T47D (cell line): Measurements from ENCODE around the genes R3HDM1, CXCR4 and HNMT.

- RRBS, result no CpG with 5 or more reads among the region's 17 CpGs
These were observed 62.9 kb downstream of the TMEM163 start for GRCh38 chr2:134655904-134656328.

GRCh38 chr2:134975596-134976305 lies 57.1 kb downstream of the CCNT2 start:
- RRBS, result no CpG with 5 or more reads among the region's 5 CpGs

DNA sequence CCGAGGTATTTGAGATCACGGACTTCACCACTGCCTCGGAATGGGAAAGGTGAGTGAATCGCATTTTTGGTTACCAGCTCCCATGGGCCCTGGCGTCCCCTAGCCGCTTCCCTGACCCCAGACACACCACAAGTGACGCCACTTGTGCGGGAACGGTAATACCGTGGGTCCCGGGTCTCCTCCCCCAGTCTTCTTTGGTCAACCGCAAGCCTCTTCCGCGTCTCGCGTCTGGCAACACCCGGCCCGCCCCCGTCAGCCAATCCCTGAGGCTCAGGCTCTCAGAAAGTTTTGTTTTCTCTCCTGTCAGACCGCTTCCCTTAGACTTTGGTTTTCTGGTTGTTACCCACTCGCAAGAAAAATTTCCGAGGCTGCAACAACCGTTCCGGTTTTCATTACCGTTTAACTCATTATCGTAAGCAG lies 355 bp downstream of the RAB3GAP1 start:
- RRBS, result 2% methylated on average over 7 of the region's 26 CpGs

DNA sequence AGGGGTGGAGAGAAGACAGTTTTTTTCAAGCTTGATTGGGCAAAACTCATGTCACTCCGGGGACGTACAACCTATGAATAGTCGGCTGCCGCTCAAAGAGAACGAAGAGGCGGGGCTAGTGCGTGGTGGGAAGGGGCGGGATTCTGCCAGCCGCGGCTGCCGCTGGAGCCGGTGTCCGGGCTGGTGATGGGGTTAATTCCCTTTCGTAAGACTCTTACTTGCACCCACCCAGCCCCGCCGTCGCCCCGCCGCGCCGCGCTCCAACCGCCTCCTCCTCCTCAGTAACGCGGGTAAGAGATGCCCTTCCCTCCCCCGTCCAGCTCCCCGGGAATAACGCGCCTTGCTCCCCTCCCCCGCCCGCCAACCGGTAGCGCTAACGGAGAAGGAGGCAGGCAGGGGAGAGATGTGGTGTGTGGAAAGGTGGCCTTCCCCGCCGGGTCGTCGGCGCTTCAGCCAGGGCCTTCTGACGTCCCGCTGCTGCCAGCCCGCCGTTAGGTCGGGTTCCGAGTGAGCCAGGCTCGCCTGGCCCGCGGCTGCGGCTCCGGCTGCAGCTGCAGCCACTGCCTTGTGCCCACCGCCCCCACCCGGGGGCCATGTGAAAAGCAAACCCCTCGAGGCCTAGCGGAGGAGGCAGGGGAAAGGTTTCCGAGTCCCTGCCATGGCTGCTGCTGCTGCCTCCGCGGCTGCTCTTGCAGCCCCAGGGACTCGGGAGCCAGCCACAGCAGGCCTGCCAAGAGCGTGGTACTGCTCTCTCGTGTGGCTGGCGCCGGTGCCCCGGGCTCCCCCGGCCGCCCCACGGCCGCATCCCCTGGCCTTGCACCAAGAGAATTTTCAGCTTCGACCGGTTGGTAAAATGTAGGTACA lies at the start of gene R3HDM1:
TSS of gene R3HDM1 (plus strand) at position 141 of the 864 bp plus-strand sequence.
- RRBS, result 2% methylated on average over 31 of the region's 69 CpGs

GRCh38 chr2:135754057-135754472 lies 12.4 kb downstream of the UBXN4 start:
- RRBS, result no CpG with 5 or more reads among the region's 8 CpGs

DNA sequence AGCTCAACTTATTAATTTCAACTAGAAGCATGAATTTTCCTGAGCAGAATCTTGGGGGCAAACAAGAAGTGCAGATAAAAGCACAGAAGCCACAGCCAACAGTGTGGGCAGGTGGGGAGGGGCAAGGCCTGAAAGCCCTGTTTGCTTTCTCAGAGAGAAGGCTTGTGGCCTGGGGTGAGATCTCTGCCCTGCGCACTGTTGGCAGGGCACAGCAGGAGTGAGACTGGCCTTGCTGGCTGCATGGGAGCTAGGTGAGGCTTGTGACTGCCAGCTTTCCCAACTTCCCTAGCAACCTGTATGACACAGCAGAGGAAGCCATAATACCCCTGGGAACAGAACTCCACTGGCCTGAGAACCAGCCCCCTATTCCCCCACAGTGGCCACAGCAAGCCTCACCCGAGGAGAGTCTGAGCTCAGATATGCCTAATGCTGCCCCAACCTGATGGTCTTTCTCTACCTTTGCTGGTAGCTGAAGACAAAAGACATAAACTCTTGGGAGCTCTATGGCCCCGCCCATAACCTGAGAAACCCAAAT lies 44.6 kb downstream of the LCT start:
- RRBS, result no CpG with 5 or more reads among the region's 3 CpGs

DNA sequence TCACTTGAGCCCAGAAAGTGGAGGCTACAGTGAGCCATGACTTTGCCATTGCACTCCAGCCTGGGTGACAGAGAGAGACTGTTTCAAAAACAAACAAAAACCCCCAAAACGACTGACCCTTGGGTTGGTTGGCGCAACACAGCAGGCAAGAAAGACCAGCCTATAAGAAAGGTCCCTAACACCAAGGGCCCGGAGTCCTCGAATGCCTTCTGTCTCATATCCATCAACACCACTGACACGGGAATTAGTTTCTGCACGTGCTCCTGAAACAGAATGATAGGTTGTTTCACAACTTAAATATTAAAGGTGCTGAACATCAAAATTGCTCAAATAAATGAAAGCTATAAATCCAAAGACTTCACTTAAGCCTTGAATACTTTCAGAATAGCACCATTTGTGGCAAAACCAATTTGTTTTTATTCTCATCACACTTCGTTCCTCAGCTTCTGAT lies 10.2 kb downstream of the MCM6 start:
- RRBS, result no CpG with 5 or more reads among the region's 7 CpGs

DNA sequence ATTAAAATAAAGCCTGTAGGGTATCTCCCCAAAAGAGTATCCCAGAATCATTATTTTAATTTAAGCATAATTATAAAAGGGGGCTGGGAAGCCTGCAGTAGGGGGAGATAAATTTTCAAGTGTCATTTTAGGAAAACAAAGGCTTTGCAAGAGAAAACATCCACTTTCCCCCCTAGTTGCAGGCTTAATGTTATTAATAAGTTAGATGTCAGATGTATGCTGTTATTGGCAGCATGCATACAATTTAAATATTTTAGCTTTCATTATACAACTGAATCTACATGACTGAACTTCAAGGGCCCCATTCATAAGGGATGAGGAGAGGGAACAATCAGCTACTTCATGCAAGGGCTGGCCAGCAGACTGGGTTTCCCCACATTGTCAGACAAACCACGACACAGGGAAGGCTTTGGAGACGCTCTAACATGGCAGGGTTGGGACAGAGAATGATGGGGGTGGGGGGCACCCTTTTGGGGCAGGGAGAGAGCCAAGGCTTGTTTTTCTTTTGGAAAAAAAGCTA lies 5.7 kb downstream of the CXCR4 start:
- RRBS, result no CpG with 5 or more reads among the region's 2 CpGs

- RRBS, result no CpG with 5 or more reads among the region's 45 CpGs
These were observed at the start of gene CXCR4 for GRCh38 chr2:136118010-136118833. CXCR4 (minus strand) TSS chr2:136118149.

DNA sequence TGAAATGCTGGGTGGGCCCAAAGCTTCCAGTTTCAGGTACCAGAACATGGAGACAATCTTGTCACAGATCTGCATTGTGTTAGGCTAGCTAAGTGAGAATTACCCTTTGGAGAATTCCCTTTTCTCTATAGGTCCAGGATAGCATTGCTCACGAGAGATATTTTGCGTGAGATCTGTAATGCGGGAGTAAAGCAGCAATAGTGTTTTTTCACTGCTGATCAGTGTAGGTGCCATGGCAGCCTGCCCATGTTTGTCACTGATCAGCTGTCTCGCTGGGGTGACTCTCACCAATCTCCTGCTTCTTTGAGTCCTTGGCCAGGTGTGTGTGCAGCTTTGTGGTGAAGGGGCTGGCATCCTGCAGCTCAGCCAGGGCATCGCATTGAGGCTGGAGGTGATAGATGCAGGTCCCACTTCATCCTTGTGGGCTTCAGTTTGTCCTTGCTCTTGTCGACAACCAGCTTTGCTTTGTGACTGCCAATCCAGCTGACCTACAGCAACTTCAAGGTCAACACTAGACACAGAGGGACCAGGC lies 258.2 kb upstream of the CXCR4 start:
- RRBS, result no CpG with 5 or more reads among the region's 6 CpGs

DNA sequence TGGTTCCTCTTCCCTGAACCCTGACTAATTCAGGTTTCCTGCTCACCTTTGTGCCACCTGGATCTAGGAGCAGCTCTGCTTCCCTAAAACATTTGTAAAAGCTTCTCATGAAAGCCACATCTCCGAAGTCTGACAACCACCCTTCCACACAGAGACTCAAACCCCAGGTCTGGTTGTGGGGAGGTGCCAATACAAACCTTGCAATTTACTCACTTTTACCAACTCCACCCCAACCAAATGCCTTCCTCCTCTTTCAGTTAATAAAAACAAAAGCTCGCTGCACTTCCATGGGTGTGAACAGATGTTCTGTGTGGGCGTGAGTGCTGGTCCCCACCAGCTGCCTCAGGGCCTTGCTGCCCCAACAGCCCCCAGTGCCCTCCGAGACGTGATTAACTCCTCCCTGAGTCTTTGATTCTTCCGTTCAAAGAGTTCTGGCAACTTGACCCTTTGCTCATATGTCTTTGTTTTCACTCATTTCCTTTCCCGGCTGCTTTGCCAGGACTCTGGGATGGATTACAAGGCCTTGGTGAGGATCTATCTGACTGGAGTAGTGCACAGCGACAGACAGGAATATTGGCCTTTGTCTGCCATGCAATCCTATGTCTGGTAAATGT lies 258.8 kb upstream of the CXCR4 start:
- RRBS, result no CpG with 5 or more reads among the region's 8 CpGs

- RRBS, result no CpG with 5 or more reads among the region's 1 CpG
These were observed 43.2 kb upstream of the HNMT start for GRCh38 chr2:137921095-137921519.

GRCh38 chr2:137942244-137943242 lies 21.7 kb upstream of the HNMT start:
- RRBS, result no CpG with 5 or more reads among the region's 5 CpGs

- RRBS, result no CpG with 5 or more reads among the region's 21 CpGs
These were observed at the start of gene HNMT for GRCh38 chr2:137963828-137964965. HNMT (plus strand) TSS chr2:137964473.

DNA sequence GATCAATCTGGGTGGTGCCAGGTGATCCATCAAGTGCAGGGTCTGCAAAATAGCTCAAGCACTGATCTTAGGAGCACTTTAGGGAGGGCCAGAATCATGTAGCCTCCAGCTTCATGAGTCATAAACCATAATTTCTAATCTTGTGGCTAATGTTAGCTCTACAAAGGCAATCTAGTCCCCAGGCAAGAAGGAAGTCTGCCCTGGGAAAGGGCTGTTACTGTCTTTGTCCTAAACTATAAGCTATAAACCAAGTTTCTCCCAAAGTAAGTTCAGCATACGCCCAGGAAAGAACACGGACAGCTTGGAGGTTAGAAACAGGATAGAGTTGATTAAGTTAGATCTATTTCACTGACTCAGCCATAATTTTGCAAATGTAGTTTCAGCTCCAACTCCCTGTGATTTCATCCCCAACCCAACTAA lies 227.0 kb upstream of the SPOPL start:
- RRBS, result no CpG with 5 or more reads among the region's 2 CpGs

DNA sequence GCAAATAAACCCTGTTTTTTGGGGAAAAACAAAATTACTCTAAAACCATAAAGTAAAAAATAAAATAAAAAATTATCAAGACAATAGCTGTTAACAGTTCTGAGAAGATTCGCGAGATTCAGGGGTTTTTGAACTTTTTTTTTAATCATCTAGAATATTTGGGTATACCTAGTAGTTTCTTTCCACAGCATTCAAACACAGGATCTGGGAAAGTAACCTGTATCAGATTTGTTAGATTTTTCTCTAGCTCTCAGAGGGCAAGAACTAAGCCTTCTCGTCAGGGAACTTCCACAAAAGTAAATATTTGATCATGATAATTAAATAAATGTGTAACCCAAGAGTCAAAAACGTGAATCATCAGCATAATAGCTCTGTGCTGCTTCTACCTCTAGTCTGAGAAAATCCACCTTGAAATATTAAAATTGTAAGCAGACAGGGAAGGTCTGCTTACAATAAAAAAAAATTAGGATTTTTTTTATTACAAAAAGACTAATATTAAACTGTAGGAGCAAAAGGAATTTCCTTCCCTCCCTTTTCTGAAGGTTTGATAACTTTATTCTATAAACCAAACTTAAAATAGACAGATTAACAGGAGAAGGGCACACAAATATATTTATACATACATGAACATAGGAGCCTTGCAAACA lies 225.7 kb upstream of the SPOPL start:
- RRBS, result no CpG with 5 or more reads among the region's 4 CpGs

DNA sequence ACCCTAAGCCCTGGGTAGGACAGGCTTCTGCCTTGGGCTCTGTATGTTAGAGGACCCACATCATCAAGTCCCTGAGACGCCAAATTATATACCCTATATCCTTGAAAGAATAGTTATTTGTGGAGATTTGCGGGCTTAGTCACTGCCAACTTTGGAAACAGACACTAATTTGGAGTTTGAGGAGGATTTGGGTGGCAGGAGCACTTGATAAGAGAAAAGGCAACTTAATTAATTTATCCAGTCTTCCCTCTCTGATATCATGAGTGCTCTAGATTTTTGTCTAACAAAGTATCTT lies 97.4 kb downstream of the SPOPL start:
- RRBS, result no CpG with 5 or more reads among the region's 2 CpGs

- RRBS, result no CpG with 5 or more reads among the region's 3 CpGs
These were observed 53.2 kb upstream of the NXPH2 start for GRCh38 chr2:138833475-138833709.

- RRBS, result no CpG with 5 or more reads among the region's 16 CpGs
These were observed 53.5 kb downstream of the KYNU start for GRCh38 chr2:142930994-142931425.